Daoy (cell line): Measurements from ENCODE around the gene SLC45A1.

DNA sequence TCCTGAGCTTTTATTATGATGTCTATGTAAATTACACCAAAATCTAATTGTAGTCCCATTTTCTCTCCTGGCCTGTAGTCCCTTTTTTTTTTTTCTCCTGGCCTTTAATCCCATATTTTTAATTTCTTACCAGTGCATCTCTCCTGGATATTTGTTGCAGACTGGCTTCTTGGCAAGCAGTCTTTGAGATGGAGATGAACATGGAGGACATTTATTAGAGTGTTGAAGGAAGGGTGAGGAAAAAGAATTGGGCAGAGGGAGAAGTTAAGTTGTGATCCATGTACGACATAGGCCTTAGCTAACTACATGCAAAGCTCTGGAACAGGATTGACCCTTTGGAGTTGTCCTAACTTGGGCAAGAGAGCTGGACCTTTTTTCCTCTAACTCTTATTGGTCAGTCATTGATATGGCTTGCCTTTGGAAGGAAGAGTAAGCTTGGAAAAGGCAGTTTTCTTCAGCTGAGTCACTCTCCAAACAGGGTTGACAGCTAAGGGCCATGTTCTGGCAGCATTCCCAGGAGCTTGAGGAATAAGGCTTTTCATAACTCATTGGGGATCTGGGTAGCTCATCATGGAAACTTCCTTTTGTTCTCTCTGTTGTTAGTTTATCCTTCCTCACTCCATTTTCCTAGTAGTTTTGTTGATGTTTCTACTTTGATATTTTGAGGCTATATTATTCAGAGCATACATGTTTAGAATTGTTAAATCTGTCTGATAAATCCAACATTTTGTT lies 14.4 kb upstream of the ERRFI1 start:
- RAMPAGE, long total RNA: no peak

DNA sequence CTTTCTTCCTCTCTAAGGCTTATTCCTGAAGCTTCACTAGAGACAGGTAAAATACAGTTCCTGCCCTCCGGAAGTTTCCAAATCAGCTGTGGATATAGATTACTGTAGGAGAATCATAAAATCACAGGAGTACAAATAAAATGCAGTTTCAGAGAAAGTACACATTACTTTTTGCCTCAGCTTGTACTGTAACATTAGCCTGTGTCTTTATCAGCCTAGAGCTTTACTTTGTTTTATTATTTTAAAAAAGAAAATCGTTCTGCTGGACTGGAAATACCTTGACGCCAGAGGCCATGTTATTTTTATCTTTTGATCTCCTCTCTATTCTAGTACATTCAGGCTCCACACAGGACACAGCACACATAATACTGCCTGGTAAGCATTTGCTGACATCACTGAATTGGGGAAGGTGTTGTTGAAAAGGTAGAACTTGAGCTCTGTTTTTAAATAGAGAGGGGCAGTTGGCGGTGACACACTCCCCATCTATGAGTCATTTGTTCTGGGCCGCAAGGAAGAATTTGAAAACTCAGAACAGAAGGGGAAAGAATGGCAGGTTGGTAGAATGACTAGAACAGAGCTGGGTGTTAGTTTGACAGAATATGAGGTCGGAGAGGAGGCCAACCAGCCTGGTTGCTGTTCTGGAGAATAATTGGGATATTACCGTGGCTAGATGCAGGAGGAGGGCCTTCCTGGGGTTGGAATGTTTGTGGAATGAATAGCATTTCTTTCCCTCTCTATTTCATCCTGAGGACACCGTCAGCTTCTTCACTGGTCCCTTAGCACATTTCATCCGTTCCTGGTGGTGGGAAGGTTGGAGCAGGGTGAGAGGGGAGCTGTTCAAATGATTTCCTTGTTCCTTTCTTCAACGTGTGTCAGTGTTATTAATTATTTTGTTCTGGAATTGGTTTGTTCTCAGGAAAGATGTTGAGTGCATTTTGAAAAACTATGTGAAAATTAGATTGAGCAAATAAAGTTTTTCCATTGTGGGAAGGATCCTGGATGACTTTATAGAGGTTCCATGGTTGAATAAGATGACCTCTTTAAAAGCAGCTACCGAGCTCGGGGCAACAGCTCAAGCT lies 52.1 kb upstream of the ERRFI1 start:
- RAMPAGE, long total RNA: no peak

GRCh38 chr1:8095940-8097087 lies 70.2 kb upstream of the ERRFI1 start:
- RAMPAGE, long total RNA: no peak

- RAMPAGE, long total RNA: no peak
Observed at GRCh38 chr1:8137748-8138364, 111.7 kb upstream of the ERRFI1 start.

DNA sequence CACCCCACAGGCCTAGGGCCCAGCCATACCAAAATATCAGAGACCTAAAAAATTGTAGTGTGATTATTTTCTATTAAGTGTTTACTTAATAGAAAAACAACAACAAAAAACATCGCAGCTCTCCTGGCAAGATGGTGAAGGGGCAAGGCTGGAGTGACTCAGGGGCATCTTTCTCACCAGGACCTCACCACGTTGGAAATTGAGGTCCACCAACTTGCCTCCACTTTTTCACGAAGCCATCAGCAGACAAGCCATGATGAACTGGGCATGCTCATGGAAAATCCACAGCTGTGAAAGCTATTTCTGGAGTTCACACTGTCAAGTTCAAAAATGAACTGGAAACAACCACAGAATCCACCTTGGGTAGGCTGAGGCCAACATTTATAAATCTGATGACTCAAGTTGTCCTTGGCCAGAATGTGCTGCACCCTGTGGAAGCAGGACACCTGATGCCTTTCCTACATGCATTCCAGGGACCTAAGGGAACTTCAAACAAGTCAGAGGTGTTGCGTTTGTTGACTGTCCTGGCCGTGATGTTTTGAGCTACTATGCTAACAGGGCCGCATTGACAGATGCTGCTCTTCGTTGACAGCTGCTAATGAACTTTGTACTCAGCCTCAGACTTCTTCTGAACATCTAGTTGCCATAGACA lies 128.1 kb upstream of the SLC45A1 start:
- RAMPAGE, long total RNA: no peak

DNA sequence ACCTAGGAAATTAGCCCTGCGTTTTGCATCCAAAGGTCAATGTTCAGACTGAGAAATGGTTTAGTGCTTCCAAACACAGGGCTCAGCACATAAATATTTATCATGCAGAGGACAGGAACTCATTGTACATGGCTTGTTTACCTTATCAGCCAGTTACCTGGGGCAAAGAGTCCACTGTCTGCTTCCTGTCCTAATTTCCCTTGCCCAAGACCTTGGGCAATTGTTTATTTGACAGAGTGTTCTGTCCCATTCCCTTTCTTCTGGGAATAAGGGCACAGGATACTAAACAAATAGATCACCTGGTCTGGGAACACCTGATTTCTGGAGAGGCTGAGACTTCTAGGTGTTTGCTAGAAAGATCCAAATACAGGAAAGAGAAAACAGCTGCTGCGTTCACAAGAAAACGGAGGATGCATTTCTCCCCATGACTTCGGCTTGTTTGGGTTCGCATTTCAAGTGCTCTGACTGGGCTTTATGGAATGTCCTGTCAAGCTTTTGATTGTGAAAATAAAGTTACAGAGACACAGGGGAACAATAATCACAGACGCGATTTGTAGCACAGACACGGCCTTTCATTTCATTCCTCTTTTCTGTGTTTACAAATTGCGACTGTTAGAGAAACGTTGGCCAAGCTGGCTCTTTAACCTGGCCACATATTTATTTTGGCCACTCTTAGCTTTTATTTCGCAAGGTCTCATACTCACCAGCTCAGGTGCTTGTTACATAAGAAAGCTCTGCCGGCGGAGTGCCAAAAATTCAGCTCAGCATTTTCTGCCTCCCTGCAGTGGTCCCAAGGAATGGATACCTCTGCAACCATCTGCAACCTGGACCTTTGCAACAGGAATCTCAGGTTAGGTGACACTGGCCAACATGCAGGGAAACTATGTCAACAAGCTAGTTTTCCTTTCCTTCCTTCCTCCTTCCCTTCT lies 58.5 kb upstream of the SLC45A1 start:
- RAMPAGE, long total RNA: no peak

DNA sequence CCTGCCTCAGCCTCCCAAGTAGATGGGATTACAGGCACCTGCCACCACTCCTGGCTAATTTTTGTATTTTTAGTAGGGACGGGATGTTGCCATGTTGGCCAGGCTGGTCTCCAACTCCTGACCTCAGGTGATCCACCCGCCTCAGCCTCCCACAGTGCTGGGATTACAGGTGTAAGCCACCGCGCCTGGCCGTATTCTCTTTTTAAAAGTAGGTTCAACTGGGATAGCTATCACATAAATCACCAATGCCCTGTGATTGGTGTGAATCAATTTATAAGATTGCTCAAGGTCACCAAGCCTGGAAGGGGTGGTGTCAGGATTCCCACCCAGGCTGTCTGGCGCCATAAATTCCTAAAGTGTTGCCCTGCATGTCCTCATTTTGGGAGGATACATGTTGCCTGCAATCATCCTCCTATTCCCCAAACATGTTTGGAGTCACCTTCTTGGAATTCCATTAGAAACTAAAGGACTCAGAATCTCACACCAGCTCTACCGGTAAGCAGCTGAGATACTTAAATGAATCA lies 54.3 kb upstream of the SLC45A1 start:
- RAMPAGE, long total RNA: no peak

DNA sequence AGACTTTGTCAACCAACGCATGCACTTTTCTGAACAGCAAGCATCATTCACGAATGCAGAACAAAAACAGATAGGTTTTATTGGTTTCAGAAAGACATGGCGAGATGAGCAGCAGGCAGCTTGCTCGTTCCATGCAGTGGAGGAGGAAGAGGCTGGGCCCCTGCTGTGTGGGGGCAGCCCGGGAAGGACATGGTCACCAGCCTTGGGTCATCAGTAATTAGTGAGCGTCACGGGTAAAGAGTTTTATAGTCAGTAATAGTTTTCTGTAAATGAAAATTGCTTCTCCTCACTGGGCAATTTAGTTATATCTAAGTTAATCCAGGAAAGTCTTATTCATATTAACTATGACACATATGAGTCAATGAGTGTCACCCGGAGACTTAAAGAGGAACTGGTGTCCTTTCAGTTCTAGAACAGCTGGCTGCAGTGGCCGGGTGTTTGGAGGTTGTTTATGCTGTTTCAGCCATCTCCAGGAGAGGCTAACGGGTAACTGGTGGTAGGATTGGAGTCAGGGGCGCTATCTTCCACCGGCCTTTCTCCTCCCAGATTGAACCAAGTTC lies 34.8 kb upstream of the SLC45A1 start:
- RAMPAGE, long total RNA: no peak

DNA sequence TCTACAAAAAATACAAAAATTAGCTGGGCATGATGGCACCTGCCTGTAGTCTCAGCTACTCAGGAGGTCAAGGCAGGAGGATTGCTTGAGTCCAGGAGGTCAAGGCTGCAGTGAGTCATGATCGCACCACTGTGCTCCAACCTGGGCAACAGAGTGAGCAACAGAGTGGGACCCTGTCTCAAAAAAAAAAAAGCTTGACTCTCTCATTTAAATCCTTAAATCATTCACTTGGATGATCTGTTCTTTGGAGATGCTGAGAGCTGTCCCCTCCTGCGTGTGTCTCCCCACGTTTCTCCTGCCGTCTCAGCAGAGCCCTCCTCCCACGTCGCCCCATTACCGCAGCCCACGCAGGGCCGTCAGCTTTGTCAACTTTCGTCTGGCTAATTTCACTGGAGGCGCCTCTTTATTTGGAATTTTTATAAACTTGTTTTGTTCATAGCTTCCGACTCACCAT lies 24.0 kb upstream of the SLC45A1 start:
- RAMPAGE, long total RNA: no peak

- RAMPAGE, long total RNA: no peak
Observed at GRCh38 chr1:8317668-8318234, at the start of gene SLC45A1. Gene SLC45A1, plus strand, starts transcription at chr1:8318114.

- RAMPAGE, long total RNA: no peak
Observed at GRCh38 chr1:8363790-8364283, 45.9 kb downstream of the SLC45A1 start.

DNA sequence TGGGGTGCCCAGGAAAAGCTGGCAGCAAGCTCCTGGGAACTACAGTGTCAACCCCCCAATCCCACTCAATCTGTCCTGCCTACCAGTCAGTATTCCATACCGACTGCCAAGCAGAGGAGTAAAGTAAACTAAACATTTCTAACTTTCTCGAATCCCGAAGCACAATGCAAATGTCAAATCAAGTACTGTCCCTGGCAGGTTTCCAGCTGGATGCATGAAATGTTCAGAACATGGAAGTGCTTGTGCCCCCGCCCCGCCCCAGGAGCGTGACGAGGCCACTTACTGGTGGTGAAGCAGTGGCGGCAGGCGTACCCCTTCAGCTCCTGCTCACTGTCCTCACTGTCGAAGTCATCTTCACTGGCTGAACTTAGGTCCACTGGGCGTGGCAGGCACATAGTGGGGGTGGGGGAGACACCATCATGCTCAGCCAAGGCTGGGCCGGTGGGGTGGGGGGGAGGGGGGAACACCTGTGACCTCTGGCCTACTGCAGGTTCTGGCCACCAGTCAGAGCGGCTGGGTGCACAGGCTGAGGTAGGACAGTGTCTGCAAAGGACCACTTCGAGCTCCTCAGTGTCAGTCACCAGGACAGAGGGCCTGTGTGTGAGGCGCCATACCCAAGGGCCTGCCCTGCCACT lies 46.7 kb downstream of the SLC45A1 start:
- RAMPAGE, long total RNA: no peak

DNA sequence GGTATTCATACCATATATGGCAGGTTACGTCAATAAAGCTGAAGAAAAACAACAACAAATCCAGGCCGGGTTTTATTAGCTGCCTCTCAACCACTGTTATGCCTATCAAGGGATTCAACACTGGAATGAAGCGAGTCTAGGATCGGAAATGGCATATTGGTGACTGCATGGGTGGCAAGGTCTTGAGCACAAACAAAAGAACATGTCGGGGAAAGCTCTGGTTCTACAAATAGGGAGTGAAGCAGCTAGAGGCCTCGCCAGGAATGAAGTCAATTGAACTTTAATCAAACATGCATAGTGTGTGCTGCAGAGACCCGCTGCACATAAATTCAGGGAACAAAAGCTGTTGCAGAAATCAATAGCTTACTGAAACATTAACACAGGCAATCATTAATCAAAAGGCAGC lies 52.6 kb downstream of the SLC45A1 start:
- RAMPAGE, long total RNA: no peak

- RAMPAGE, long total RNA: no peak
Observed at GRCh38 chr1:8373548-8374822, 56.1 kb downstream of the SLC45A1 start.

- RAMPAGE, long total RNA: no peak
Observed at GRCh38 chr1:8510577-8511044, 192.7 kb downstream of the SLC45A1 start.

DNA sequence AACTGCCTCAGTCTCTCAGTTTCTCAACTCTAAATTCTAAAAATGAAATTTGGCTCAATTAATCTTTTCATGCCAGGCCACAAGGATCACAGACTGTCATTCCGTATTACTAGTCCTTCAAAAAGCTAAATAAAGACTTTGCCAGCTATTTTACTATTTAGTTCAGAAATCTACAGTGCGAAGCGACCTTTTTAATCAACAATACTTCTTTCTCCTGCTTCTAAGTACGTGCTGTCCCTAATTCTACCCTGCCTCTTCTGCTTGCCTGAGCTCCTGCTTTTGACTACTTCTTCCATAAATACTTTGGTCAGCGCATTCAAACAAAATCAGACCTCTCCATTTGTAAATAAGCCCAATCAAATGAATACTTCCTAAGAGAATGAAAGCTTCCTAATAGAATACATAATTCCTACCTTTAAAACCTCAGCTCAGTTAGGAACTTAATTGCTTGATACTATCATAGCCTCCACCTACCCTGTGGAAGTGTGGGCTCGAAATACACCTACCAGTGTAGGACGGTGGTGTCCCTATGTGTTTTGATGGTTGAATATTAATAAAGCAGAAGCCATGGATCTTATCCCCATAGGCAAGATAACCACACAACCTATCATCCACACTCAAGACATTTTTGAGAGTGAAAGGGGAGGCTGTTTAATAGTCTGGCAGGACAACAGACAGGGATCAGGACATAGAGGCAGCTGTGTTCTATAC lies 196.8 kb downstream of the RERE start:
- RAMPAGE, long total RNA: no peak

DNA sequence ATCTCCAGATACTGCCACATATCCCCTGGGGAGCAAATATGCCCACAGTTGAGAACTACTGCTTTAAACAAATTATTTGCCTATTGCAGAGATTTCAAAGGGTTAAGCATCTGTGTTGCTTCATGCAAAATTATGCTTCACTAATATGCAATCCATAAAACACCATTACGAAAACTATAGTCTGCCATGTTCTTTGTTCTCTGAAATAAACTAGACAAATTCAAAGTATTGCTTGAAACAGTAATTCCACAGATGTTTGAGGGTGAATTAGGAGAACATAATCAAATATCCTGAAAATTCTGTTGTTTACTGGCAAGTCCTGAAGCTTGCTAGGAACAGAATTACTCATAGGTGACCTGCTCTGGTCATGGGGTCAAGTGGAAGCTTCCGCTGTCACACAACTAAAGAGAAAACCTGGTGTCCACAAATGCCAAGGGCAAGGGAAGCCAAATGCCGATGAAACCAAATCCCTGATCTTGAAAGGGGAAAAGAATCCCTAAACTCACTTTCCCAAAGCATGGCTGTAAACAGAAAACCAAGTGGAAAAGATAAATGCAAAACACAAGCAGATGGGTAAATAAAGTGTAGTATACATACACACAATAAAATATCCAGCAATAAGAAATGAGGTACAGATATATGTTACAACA lies 149.3 kb downstream of the RERE start:
- RAMPAGE, long total RNA: no peak

DNA sequence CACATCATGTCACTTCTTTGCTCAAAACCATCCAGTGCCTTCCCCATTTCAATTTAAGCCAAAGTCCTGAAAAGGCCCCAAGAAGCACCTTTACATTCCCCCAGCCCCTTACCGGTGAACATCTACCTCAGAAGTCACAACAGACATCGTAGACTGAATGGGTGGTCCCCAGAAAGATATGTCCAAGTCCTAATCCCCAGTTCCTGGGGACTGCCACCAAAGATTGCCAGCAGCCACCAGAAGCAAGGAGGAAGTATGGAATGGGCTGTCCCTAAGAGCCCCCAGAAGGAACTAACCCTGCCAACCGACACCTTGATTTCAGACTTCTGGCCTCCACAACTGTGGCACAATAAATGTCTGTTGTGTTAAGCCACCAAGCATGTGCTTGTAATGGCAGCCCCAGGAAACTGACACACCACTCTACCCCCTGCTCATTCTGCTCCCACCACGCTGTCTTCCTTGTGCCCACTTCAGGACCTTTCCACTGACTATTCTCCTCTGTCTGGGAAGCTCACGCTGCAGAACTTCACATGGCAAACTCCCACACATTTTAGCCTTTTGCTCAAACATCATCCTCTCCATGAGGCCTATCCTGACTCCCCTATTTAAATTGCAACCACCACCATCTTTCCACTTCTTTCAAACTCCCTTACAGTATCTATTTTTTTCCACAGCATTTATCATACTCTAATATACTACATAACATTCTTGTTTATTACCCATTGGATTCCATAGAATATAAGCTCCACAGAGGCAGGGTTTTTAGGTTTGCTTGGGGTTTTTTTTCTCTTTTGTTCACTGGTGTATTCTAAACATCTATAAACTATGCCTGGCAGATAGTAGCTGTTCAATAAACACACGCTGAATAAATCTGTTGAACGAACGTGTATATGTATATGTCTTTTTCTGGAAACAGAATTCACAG lies 33.5 kb downstream of the RERE start:
- RAMPAGE, long total RNA: no peak

- RAMPAGE, long total RNA: no peak
Observed at GRCh38 chr1:8816599-8817559, 561 bp downstream of the RERE start.

DNA sequence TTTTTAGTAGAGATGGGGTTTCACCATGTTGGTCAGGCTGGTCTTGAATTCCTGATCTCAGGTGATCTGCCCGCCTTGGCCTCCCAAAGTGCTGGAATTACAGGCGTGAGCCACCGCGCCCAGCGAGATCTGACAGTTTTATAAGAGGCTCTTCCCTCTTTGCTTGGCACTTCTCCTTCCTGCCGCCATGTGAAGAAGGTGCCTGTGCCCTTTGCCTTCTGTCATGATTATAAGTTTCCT lies 22.5 kb downstream of the ENO1 start:
- RAMPAGE, long total RNA: no peak